HCT116 (cell line): ENCODE data around the genes GPRIN1 and UNC5A.

DNA sequence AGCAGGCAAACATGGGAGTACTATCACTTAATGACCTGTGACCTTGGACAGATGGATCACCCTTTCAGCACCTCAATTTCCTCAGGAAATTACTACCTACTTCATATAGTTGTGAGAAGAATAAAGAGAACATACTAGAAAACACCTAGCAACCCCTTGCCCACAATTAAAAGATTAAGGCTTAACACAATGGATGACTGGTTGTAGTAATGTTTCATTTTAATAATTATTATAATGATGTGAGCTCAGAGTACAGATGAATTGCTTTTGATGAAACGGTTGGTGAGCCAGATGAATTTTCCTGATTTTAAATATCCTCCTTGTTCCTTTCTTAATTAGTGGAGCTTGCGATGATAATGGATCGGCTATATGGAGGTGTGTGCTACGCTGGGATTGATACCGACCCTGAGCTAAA is 36.2 kb upstream of the C5orf47 start:
- RRBS, result no CpG with 5 or more reads among the region's 5 CpGs

DNA sequence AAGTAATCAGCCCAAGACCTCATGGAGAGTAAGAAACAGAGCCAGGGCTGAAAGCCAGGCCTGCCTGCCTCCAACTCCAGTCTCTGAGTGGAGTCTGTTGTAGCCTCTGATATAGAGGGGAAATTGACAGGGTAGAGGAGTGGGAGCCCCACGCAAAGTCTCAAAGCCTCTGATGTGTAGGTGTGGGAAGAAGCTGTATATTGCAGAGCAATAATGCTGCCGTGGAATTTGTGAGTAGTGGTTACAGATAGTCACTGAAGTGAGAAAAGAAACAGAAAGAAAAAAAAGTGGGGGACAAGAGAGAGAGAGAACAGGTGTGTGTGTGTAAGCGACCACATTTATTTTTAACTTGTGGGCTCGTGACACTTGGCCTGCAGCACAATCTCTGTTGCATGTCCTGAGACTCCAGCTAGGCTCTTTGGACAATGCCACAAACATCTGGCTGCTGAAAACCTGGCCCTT is 227.8 kb downstream of the NSG2 start:
- RRBS, result no CpG with 5 or more reads among the region's 4 CpGs

GRCh38 chr5:174699184-174699557 is 25.2 kb upstream of the MSX2 start:
- RRBS, result no CpG with 5 or more reads among the region's 3 CpGs

DNA sequence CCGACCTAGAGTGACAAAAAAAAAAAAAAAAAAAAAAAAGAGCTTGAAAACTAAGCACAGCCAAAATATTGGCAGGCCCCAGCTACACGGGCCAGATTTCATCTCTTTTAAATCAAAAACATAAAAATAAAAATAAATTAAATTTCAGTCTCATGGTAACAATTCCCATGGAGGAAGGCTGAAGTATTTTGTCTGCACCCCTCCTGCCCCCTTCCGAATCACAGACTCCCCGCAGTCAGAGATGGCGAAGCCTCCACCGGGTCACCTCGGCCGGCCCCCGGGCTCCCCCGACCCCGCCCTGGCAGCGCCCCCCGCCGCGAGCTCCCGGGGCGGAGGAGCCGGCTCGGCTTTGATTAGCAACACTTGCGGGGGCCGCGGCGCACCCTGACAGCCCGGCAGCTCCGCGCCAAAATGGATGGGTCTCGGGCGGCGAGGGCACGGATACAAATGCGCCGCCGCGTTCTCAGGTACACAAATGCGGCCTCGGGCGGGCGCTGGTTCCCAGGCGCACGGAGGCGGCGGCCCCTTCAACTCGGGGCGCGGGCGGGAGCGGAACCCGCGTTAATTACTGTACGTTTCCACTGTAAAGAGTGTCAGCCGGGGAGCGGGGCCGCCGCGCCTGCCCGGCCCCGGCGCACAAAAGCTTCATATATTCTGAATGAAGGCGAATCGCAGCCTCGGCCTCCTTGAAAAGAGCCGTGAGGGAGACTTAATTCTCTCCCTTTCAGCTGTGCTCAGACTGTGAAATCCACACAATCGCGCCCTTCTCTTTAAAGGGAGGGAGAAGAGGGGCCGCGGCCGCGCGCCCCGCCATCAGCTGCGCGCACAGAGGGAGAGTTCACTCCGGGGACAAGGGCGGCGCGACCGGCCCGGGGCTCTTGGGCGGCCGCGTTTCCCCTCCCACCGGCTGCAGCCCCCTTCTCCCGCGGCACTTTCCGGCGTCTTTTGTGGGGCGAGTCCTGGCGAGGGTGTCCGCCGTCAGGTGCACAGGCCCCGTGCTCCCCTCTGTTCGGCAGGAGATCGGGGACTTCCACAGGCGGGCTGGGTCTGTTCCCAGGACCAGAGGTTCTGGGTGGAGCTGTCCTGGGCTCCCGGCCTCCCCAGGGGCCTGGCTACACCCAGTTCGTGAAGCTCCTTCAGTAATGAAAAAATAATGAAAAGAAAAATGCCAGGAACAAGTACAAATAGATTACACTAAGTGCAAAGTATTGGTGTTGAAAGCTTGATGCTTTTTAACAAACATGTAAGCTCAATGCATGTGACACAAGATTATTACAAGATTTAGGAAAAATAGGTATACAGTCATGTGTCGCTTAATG is 27.0 kb downstream of the MSX2 start:
- RRBS, result 2% methylated on average over 15 of the region's 97 CpGs

- RRBS, result no CpG with 5 or more reads among the region's 12 CpGs
Measured at GRCh38 chr5:175114712-175115362, 329.1 kb downstream of the DRD1 start.

GRCh38 chr5:175443311-175443786 is 633 bp downstream of the DRD1 start:
- RRBS, result no CpG with 5 or more reads among the region's 14 CpGs

GRCh38 chr5:175444493-175445036 is 583 bp upstream of the DRD1 start:
- RRBS, result 11% methylated on average over 34 of the region's 61 CpGs

DNA sequence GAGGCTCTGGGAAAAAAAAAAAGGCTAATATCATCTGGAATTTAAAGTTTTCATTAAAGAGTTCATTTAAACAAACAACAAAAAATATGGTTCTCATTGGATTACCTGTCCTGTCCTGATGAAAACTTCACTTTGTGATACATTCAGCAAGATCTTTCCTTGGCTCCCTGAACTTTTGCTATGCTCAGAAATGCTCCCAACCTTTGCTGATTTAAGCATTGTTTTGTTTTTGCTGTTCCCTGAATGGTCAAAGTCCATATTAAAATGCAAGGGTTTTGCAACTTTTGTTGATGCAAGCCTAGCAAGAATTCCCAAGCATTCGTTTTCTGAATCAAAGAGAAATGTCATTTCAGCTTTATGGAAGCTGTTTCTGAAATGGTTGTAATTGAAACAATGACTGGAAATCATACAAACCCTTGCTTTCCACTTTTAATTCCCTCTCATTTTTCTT is 3.1 kb upstream of the SFXN1 start:
- RRBS, result no CpG with 5 or more reads among the region's 1 CpG

GRCh38 chr5:175603992-175604508 is 53.8 kb upstream of the HRH2 start:
- RRBS, result no CpG with 5 or more reads among the region's 4 CpGs

DNA sequence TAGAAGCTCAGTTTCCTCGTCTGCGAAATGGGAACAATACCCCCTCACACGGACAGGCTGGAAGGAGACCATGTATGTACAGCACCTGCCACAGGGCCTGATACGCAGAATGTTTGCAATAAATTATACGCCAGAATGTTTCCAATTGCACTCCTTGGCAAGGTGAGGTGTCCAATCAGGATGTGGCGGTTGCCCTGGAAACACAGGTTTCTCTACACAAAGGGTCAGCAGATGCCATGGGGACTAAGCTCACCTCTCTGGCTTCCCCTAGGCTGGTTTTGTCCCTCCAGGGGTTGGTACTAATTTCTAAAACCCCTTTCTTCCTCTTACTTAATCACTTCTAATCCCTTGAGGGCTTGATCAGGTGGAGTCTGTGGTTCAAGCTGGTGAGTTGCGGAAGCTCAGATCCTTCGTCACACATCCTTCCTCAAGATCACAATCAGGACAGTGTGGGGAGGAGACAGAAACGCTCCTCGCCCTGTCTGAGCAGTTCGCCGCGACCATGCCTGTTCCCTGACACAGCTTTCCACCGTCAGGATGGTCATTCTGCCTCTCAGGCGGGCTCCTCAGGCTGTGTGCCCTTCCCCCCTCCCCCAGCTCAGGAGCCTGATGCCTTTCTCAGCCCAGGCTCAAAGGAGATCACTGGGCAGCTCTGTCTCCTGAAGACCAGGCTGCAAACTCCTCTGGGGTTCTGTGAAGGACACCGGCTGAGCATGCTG is 24.2 kb downstream of the CPLX2 start:
- RRBS, result no CpG with 5 or more reads among the region's 16 CpGs

DNA sequence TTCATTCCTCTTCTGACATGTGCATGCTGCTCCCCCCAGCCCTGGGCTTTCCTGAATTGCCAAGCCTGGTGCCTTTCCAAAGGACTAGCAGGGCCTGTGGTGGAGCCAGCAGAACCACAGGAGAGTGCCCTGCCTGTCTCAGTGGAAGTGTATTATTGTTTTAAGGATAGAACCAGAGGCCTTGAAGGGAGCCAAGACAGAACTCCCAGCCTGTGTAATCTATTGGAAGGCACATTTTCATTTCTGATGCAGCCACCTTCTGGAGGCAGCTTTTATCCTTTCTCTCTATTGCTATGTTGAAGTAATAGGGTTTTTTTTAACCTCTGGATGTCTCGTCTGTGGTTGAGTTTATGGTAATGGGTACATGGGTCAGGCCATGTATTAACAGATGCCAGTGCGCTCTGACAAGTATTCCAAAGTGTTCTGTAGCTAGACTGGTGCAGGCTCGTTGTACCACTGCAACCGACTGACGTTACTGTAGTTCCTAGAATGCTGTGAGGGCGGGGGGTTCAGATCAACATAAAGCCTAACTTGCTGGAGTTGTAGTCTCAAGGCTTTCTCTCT is 29.2 kb downstream of the RNF44 start:
- RRBS, result no CpG with 5 or more reads among the region's 6 CpGs

DNA sequence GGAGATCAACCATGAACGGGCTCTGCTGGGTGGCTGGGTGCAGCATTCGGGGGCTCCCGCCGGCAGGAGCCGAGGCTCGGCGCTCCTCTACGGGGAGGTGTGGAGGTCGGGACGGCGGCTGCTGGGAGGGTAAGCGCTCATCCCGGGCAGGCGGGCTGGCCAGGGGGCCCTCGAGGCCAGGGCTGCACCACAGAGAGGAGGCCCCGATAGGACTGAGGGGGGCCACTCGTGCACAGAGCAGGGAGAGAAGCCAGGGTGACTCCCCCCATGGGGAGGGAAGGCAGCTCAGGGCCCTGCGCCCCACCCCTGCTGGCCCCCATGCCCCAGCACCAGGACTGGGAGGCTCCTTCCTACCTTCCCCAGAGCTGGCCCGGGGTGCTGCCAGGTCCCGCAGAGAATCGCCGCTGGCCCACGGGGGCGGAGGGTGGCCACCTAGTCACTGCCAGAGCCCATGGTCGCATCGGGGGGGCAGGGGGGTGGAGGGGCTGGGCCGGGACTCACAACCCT is 5.1 kb downstream of the RNF44 start:
- RRBS, result 98% methylated on average over 9 of the region's 27 CpGs

DNA sequence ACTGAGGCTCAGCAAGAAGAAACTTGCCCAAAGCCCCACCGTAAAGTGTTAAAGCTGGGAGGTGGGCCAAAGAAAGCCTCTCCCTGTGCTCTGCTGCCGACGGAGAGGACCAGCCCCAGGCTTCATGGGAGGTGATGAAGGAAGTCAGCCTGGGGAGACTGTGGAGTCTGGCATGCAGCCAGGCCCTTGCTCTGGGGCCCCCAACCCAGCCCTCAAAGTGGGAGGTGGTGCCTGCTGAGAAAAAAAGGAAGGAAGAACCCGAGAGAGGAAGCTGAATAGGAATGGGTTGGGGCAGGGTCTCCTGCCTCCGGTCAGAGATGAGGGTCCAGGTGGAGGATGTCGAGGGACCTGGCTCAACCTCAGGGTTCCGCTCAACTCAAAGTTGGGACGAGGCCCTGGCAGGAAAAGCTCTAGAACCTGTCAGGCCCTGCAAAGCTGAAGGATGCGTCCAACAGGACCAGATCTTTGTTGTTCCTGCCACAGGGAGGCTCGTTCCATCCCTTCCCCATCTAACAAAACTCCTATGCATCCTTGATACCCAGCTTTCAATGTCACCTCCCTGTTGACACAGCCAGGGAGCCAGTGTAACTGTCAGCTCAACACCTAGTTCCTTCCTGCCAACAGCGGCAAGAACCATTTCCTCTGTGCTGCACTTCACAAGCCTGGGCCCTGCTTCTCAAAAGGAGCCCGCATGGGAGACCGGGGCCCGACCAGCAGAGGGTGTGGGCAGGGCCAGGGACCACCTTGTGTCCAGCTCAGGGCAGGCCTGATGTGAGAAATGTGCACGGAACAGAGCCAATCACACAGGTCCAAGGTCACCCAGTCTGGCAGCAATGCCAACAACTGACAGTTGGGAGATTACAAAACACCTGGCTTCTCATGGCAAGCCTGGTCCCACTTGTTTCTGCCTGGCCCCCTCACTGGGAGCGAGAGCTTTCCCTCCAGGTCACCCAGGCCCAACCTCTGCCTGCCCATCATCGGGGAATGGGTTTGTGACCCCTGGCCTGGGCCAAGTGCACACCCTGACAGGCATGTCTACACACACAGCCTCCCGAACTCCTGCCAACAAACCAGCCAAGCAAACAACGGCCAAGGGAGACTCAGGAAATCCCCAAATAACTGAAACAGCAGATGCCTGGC is 3.4 kb downstream of the RNF44 start:
- RRBS, result no CpG with 5 or more reads among the region's 19 CpGs

GRCh38 chr5:176541388-176542098 is 4.3 kb upstream of the RNF44 start:
- RRBS, result no CpG with 5 or more reads among the region's 11 CpGs

DNA sequence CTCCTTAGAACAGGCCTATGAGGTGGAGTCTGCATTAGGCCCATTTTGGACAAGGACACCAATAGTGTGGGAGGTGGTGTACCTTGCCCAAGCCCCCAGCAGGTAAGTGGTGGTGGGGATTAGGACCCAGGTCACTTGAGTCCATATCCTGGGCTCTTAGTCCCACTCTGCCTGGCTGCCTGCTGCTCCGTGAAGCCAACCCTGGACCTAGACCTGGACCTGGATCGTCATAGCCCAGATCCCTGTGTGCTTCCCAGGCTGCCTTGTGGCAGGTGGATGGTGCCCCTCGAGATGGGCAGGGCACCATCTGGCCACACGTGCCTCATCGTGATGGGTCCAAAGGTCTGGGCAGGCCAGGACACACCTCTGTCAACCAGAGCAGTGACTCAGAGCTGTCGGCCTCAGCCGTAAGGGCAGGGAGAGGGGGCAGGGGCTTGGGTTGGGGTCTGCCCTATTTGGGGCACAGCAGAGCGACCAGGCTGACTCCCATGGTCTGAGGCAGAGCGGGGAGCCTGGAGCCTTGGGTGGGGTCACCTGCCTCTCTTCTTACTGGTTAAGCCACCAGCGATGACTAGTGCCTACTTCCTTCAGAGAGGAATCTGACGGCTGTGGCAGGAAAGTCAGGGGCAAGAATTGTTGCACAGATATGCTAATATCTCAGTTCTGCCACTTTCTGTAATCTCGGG is 3.4 kb upstream of the CDHR2 start:
- RRBS, result no CpG with 5 or more reads among the region's 12 CpGs

GRCh38 chr5:176549705-176550384 is 703 bp downstream of the CDHR2 start:
- RRBS, result no CpG with 5 or more reads among the region's 13 CpGs

- RRBS, result 3% methylated on average over 94 of the region's 138 CpGs
Measured at GRCh38 chr5:176609259-176610437, at the start of gene GPRIN1. TSS of gene GPRIN1 (minus strand) at chr5:176610156.

GRCh38 chr5:176621609-176622013 is 8.7 kb downstream of the SNCB start:
- RRBS, result no CpG with 5 or more reads among the region's 12 CpGs

GRCh38 chr5:176809493-176810682 is at the start of gene UNC5A:
TSS of gene UNC5A (plus strand) at chr5:176810559.
- RRBS, result 19% methylated on average over 68 of the region's 129 CpGs

DNA sequence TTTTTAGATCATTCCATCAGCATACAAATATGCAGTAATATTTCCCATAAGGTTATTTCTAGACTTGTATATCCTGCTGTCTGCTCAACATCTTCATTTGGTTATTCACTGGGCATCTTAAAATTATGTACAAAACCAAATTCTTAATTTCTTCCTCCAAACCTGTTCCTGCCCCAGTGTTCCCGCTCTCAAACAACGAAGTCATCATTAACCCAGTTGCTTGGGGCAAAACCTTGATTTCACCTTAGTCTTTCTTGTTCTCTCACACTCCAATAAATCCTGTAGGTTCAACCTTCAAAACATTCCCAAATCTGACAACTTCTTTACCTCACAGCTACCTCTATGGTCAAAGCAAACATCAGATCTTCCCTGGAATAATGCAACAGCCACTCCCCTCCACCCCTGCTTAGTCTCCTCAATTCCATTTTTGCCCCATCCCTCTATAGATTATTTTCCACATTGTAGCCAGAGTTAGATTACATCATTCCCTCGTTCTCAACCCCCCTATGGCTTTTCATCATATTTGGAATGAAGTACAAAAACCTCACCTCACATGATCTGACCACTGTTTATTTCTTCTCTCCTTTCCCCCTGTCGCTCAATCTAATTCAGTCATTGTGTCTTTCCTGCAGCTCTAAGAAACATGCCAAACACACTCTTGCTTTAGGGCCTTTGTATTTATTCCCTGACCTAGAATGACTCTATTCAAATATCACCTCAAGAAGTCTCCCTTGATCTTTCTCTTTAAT is 22.4 kb upstream of the HK3 start:
- RRBS, result no CpG with 5 or more reads among the region's 4 CpGs